ENCODE data around the gene ILRUN.

- PRO-cap = no peak
These were observed 2.4 kb downstream of the HMGA1 start for GRCh38 chr6:34239049-34239501.

DNA sequence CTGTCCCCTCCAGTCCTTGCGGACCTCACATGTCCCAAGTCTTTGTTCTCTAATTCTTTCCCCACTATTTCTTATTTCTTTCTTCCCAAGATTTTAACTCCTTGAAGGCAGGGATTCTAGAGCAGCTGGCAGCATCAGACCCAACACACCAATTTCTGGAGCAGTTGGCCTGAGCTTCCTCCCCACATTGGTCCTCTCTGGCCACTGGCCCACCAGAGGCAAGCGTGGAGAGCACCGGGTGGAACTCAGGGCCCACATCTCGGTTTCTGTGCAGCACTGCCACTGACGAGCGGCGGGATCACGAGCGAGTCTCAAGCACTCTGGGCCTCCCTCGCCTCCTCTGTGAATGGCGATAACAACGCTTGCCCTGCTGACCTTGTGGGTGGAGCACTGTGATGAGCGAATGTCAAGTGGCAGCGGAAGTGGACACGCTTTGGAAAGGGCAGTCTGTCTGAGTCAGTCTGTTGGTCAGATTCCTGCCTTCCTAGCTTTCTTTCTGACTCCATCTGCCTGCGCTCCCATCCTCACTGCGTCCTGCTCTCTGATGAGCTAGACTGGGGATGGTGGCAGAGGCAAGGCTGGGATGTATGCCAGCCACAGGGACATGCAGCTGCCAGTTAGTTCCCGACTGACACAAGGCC, 4.3 kb upstream of the SPDEF start:
- PRO-cap = no peak

DNA sequence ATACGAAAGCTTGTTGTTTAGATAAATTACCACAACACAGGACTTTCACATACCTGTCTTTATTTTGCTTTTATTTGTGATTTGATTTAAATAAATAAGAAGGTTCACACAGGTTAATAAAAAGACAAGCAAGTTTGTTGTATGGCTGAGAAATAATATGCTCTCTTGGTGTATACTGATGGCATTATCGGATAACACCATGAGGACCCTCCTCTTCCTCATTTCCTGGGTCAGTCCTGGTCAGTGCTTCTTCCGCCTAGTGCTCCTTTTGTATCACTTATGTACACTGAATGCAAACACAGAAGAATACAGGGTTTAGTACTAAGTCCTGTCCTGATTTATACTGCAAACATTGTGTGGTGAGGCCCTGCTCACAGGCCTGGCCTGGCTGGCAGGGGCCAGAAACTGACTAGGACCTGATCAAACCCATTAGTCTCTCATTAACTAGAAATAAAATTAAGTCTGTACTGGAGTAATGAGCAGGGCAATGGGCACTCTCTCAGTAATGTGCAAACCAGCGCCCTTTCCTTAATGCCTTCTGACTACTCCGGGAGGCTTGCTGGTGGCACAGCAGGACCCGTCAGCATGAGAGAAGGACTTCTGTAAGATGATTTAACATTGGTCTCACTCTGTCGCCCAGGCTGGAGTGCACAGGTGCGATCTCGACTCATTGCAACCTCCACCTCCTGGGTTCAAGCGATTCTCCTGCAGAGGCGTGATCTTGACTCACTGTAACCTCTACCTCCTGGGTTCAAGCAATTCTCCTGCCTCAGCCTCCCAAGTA, 39.7 kb upstream of the SPDEF start:
- PRO-cap = no peak

GRCh38 chr6:34597604-34597989, 41.5 kb upstream of the SPDEF start:
- PRO-cap = no peak

DNA sequence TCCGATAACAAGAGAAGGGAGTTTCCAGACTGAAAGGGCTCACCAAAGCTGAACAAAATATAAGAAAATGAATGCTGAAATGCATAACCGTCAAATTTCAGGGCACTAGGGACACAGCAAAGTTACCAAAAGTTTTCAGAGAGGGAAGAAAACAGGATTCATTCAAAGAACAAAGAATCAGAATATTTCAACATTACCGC, 23.8 kb downstream of the ILRUN start:
- PRO-cap = no peak

GRCh38 chr6:34679407-34679971, 17.1 kb downstream of the ILRUN start:
- PRO-cap = no peak

GRCh38 chr6:34695963-34697057, at the start of gene ILRUN:
Gene ILRUN, minus strand, starts transcription at chr6:34696767.
- PRO-cap = bidirectional peak, plus-strand start at chr6:34697023, minus-strand start at chr6:34696860

- PRO-cap = no peak
These were observed 28.9 kb downstream of the TAF11 start for GRCh38 chr6:34858799-34859482.

DNA sequence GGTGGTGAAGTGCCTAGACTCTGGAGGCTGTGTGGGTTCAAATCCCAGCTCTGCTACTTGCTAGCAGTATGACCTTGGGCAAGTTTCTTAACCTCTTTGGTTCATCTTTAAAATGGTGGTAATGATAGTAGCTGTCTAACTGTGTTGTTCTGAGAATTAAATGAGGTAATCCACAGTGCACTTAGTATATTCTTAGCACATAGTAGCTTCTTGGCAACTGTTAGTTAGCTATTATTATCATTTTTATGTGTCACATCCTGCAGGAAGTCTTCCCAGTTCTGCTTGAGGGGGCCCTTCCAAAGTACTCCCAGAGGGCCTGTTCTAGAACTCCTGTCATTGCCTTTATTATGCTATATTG, 30.5 kb downstream of the ANKS1A start:
- PRO-cap = no peak

- PRO-cap = no peak
These were observed 125.3 kb downstream of the ANKS1A start for GRCh38 chr6:35014253-35014941.

- PRO-cap = unidirectional peak, plus-strand start at chr6:35074509
These were observed 66.8 kb downstream of the TCP11 start for GRCh38 chr6:35074345-35074783.

GRCh38 chr6:35234343-35235182, 20.8 kb downstream of the SCUBE3 start:
- PRO-cap = no peak

GRCh38 chr6:35240808-35241470, 18.6 kb upstream of the ZNF76 start:
- PRO-cap = no peak

GRCh38 chr6:35396811-35397398, 54.5 kb downstream of the PPARD start:
- PRO-cap = no peak

GRCh38 chr6:35455607-35456204, 3.6 kb downstream of the FANCE start:
- PRO-cap = no peak

GRCh38 chr6:35475316-35475854, 7.2 kb downstream of the RPL10A start:
- PRO-cap = no peak

DNA sequence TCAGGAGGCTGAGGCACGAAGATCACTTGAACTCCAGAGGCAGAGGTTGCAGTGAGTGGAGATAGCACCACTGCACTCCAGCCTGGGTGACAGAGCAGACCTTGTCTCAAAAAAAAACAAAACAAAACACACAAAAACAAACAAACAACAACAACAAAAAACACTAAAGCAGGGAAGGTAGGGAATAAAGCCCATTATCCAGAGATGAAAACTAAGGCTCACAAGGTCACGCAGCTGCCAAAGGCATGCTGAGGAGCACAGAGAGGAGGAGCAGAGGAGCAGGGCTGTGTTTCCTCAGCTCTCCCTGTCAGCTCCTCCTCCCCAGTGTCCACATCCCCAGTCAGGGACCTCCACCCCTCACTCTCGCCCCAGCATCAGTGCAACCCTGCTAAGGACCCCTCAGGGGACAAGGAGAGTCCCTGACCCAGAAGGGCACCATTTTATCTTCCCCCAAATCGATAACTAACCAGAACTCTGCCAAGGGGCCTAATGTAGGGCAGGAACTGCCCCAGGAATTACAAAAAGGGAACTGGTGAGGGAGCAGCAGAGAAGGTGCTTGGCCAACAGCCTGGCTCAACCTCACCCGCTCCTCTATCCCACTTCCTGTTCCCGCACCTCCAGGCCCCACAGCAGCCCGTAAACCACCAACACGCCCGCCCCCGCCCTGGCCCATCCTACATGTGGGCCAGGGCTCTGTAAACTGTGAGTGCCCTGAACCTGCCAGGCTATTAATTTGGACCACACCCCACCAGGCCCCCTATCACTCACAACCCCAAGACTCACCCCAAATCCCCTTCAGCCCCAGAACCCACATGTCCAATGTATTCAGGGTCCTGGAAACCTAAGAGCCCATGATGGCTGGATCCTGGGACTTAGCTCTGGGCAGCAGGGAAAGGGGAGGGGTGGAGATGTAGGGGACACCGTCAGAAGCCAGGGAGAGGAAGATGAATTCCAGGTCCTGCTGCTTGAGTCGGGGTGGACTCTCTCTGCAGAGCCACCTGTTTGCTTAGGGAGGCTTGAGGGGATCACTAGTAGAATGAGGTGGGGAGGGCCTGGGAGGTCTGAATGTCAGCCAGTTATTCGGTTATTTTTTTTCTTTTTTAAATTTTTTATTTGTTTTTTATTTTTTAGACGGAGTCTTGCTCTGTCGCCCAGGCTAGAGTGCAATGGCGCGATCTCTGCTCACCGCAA, 8.9 kb downstream of the TEAD3 start:
- PRO-cap = no peak

- PRO-cap = no peak
These were observed 4.8 kb downstream of the TEAD3 start for GRCh38 chr6:35491982-35492543.

DNA sequence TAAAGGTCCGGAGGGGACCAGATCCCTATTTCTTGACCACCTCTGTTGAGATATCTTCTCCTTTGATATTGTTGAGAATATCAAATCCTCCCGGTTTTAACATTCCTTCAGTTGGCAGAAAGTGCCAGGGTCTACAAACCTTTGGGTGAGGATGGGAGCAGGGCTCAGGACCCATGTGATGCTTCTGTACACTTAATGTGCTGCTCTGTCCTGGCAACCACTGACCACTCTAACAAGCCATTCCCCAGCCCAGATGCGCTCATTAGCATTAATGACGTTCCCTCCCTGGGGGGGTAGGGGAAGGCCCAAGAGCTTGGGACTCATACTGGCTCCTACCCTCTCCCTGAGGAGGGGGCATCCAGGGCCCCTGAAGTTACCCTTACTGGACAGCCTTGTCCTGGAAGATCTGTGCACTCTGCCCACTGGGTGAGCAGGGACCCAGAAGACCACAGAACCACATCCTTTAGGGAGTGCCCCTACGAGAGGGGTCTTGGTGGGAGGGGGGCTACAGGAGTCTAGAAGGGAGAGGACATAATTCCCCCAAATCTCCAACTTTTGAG, 1.7 kb downstream of the TEAD3 start:
- PRO-cap = no peak

GRCh38 chr6:35495897-35496171, 1.0 kb downstream of the TEAD3 start:
- PRO-cap = no peak

Measured in left lobe of liver (tissue), 1 donor.